Measurements from ENCODE around the gene RBM44.

DNA sequence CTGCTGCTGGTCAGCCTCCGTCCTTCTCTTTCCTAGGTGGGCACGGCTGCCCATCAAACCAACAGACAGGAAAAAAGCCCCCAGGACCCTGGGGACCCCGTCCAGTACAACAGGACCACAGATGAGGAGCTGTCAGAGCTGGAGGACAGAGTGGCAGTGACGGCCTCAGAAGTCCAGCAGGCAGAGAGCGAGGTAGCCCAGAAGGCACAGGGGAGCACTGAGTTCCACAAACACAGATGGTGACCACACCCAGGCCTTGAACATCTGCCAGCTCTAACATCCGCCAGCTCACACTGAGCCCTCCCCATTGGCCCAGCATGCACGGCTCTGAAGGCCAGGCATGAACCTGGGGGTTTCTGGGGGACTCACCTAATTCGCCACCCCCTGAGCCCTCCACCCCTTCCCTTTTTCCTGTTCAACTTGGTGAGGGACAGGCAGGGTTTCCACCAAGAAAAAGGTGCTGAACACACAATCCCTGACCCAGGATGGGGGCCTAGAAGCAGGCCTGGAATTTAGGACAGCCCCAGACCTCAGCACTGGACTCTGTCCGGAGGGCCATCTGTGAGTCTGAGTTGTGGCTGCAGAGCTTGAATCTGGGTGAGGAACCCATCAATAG lies 25.5 kb upstream of the PRLH start:
- PRO-cap, result no peak

GRCh38 chr2:237541739-237542278 lies 24.6 kb upstream of the PRLH start:
- PRO-cap, result no peak

GRCh38 chr2:237600095-237600930 lies 9.8 kb upstream of the RAB17 start:
- PRO-cap, result no peak

- PRO-cap, result no peak
These were observed 13.2 kb upstream of the LRRFIP1 start for GRCh38 chr2:237614293-237614545.

DNA sequence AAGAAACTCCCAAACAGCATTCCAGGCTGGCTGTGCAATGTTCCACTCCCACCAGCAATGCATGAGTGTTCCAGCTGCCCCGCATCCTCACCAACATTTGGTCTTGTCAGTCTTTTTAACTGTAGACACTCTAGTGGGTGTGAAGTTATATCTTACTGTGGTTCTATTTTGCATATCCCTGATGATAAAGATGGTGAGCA lies 8.9 kb upstream of the LRRFIP1 start:
- PRO-cap, result no peak

DNA sequence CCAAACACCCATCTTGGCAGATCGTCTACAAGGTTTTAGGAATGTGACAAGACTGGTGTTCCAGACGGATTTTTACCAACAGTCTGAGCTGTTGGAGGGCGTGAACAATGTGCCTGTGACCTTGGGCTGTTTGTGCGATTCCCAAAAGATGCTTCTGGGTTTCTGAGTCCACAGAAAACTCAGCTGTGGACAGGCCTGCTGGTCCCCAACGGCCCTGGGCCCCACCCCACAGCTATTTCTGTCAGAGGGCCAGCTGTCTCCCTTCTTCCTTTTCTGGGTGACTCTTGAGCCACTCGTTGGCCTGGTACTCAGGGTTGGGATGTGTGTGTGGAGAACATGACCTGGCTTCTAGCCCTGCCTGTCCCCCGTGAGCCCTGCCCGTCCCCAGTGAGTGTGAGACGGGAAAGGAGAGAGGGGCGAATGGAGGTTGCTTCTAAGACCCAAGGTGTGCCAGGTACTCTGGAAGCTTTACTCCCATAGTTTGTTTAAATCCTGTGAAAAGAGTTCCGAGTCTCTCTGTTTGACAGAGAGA lies 5.9 kb downstream of the LRRFIP1 start:
- PRO-cap, result no peak

GRCh38 chr2:237662541-237663190 lies 35.3 kb downstream of the LRRFIP1 start:
- PRO-cap, result no peak

DNA sequence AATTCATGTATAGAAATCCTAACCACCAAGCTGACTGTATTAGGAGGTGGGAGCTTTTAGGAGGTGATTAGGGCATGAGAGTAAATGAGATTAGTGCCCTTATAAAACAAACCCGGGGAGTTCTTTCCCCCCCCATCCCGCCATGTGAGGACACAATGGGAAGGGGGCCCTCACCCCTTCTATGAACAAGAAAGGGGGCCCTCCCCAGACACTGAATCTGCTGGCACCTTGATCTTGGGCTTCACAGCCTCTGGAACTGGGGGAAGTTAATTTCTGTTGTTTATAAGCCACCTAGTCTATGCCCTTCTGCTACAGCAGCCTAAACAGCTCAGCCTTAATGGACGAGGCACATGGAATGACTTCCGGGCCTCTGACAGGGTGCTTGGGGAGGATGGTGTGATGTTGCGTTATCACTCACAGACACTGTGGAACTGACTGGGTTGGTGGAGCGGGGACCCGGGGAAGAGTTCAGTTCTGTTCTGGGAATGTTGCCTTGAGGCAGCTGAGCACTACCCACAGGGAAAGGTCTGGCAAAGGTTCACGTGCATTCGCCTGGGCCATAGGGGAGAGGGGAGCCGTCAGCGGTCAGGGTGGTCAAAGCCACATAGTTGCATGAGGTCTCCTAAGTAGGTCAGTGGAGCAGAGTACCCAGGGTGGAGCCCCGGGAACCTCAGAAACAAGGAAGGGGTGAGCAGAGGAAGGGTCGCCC lies 36.1 kb downstream of the LRRFIP1 start:
- PRO-cap, result no peak

DNA sequence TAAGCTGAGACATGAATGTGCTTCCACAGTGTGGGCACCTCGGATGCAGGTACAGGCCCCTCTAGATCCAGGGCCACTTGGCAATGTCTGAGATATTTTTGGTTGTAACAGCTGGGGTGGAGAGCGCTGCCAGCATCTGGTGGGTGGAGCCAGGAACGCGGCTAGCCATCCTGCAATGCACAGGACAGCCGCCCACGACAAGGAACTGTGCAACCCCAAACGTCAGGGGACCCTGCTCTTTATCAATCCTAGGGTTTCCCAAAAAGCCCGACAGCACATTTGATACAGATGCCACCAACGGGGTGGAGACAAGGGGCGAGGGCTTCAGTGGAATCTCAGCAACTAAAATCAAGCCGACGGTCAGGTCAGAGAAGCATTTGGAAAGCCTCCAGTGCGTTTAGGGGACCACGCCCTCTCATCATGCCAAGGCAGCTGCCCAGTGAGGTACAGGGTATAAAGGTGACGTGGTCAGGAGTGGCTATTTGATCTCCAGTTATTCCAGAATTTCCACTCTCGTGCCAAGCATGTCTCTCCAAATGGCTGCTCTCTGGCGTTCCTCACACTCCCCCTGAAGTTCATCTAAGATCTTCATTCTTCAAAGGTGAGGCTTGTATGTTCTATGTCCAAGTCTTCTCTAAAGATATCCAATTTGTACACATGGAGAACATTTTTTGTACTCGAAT lies 55.6 kb downstream of the LRRFIP1 start:
- PRO-cap, result no peak

DNA sequence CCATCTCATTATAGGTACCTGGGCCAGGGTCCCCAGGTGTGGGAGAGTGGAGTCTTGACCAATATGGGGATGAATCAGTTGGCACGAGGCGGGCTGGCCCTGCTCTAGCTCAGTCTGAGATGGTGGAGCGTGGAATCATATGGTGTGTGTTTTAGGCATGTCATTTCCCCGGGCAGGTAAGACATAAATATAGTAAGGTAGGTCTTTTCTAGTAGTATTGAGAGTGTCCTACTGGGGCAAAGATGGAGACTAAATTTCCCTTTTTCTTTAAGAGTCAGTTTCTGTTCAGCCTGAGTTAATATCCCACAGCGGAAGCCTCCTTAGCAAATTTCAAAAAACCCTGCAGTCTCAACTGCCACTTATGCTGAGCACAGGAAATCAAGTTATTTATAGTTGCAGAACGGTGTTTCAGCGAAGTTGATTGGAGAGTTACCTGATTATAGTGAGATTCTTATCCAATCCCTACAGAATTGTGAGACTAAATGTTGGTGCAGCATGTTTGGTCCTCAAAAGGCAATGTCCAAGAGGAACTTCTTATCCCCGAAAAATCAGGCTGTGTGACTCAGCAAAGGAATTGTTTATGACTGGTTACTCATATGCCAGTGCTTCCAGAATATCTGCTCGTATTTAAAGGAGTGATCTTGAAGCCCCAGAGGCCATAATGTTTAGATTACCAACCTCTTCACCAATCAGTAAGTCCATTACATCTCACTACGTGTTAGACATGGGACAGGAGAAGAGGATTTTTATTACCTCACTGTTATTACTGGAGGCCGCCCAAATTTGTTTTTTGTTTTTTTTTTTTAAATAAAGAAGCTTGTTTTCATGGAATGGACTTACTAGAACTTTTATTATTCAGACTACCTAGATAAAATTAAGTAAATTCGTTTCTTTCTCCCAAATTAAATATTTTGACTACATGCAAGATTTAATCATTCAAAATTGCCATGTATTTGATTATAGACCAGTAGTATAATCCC lies 67.9 kb downstream of the LRRFIP1 start:
- PRO-cap, result no peak

DNA sequence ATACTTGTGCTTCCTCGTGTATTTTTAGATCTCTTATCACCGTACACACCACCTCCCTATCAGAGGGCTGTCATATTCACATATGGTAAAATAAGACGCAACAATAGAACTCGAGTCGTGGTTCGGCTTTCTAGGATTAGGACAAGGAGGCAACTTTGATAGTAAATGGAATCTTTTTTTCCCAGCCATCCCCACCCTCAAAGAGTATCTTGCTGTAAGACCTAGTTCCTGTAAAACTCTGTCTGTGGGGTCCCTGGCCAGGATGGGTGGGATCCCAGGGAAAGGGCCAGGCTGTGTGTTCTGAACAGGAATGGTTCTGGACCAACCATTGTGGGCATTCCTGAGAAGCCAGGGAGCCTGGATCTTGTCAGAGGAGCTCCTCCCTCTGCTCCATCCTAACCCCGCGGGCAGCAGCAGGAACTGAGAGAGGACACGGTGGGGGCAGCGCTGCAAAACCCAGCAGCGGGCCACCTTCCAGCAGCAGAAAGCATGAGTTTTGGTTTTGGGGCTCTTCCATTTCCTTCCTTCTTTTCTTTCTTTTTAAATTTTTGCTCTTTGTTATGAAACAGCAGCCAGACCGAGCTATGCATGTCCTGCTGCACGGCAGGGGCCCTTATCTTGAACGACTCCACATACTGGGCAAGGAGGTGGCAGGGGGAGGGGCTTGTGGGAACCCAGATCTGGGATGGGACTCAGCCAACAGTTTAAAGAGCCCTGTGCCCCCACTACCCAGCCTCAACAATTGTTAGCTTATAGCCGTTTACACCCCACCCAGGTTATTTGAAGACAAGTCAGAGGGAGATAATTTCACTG lies 75.0 kb downstream of the LRRFIP1 start:
- PRO-cap, result no peak

DNA sequence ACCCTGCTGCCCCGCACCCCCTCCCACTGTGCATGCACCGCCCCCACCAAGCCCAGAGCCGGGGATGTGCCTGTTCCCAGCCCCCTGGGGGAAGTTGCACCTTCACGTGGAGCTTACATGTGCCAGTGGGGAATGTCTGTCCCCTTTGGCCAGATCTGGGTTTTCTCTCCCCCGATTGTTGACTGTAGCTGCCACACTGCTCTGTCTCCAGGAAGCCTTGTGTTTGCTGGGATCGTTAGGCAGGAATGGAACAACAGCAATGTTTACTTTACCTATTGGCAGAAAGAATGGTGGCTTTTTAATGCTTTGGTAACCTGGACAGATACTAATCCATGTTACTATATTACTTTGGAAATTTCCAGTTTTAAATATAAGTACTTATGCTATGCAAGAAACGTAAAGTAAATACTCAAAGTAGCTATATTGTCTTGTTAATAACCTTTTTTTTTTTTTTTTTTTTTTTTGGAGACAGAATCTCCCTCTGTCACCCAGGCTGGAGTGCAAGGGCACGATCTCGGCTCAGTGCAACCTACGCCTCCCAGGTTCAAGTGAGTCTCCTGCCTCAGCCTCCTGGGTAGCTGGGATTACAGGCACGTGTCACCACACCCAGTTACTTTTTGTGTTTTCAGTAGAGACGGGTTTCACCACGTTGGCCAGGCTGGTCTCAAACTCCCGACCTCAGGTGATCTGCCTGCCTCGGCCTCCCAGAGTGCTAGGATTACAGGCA lies 64.6 kb upstream of the RBM44 start:
- PRO-cap, result no peak

DNA sequence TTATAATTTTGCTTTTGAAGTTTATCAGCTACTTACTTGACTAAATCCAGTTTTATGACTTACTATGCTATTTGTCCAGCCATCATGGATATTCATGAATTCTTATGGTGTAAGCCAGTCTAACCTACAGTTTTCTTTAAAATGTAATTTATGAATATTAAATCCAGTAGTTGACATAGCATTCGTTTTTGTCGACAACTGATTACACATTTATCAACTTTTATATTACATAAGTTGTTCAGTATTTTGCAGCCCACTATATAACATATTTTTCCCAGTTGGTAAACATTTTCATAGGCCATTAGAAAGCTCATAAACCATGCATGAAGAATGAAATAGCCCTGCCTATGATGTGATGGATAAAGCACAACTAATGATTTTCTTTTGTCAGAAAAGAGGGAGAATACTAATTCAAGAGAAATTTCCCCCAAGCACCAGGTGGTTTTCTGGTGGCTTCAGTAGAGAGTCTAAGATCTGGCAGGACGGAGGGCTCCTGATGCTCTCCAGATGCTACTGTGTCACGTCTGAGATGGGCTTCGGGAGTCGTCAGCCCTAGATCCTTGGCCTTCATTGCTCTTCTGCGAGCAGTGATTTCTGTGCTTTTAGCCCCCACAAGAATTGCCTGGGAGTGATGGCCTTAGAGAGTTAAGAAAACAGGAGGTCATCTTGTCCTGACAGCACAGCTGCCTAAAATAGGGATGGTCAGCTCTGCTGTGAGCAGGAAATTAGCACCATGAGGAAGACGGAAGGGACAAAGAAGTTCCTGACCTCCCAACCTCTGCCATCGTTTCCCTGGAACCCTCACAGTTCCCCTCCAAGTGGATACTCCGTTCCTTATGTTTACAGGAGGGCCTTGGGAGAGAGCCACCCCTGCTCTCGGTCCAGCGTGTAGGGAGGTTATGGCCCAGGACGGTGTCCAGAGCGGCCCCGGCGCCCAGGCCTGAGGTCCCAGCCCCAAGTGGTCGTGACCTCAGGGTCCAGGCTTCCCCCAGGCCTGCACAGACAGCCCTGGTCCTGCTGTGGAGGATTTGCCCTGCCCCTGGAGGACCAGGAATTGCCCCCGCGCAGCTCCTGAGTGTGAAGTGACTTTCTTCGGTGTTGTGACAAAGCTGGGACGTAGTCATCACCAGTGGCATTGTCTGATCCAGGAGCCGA lies 62.1 kb upstream of the RBM44 start:
- PRO-cap, result no peak

DNA sequence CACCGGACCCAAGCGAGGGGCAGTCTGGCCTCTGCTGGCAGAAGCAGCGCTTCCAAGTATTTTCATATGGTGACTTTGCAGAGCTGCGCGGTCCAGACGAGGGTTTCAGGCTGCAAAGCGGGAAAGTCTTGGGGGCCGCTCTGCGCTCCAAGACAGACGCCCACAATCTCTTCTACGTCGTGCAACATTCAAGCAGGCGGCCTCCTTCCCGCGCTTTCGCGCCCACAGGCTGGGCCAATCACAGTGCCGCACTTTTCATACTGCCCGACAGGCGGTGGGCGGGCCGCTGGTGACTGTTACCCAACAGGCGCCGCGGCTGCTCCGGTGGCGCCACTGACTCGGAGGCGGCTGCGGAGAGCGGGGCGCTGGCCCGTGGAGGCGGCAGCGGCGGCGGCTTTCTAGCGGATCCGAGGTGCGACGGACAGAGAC lies at the start of gene RBM44:
TSS of gene RBM44 (plus strand) at position 330 of the 429 bp plus-strand sequence.
- PRO-cap, result no peak

DNA sequence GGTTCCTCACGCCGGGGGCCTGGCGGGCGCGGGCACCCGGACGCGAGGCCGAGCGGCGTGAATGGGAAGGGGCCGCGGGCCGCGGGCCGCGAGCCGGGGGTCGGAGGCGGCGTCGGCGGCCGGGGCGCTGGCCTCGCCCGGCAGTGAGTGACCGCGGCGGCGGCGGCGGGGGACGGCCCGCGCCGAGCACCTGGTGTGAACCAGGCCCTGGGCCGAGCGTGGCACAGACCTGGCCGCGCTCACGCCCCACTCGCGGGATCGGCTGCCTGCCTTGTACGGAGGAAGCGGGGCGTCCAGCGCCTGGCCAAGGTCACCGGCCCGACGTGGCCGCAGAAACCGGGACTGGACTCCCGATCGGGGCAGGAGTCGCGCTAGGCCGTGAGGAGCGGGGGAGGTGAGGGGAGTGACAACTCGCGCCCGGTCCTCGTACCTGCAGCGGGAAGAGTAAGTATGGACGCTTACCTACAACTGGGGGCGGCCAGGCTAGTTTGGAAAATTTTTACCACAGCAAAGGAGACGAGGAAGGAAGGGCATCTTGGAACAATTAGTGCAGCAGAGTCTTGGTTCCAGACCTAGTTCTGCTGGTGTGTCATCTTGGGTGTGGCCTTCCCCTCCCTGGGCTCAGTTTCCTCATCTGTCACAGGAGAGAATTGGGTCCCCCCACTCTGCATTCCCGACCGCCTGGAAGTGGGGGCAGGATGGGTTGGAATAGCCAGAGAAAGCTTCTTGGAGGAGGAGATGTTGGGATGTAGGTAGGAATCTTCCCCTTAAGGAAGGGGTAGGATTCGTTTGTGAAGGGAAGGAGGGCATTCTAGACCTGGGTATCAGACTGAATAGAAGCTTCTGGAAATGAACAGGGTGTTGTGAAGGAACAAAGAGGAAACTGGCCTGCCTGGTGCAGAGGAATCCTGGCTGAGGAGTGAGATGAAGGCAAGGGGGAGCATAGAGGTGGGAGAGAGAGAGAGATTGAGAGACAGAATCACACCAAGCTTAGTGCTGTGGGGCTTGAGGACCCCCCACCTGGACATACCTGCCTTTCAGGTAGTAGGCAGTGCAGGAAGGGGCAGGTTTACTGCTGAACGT lies 775 bp downstream of the UBE2F start:
- PRO-cap, result no peak

DNA sequence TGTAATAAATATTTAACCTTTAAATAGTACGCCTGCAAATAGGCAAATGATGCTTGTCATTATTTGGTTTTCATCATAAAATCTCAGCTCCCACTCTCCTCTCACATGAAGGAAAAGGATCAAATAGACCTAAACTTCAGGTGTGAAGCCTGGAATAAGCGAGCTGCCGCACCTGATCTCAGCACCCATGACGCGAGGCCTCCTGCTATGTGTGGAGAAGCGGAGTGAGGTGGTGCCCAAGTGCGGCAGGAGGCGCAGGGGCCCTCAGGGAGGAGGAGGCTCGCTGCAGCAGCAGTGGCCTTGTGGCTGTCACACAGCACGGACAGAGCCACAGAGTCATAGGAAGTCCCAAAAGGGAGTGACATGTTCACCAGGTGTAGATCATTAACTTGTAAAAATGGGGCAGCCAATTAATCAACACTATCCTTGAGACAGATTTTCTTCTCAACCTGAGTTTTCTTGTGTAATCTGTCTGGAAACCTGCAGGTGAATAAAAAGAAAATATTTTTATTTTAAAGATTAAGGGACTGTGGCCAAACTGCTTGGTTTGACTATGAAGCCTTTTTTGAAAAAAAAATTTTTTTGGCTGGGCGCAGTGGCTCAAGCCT lies 9.1 kb downstream of the SCLY start:
- PRO-cap, result no peak

DNA sequence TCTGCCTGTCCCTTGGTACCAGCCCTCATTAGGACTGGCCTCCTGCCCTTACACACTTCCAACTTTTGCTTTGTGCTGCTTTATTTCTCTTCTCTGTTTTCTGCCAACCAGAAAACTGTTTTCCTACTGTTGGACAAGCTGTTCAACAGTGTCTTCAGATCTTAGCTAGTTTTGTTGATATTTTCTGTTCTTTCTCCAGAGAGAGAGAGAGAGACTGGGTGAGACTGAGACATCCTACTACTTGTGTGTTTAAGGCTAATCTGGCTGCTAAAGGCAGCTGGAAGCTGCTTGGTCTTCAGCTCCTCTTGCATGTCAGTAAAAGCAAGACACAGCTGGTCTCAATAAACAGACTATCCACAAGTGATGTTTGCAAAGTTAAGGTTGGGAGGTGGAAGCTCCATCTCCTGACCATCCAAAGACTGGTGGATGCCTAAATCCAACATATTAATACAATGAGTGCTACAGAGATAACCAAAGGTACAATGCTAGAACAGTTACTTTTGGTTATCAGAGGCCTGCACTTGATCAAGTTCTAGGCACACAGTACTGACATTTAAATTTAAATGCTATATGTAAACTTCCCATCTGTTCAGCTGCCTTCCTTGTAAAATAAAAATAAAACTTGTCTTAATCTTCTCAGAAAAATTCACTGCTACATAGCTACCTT lies 17.8 kb downstream of the ERFE start:
- PRO-cap, result no peak

DNA sequence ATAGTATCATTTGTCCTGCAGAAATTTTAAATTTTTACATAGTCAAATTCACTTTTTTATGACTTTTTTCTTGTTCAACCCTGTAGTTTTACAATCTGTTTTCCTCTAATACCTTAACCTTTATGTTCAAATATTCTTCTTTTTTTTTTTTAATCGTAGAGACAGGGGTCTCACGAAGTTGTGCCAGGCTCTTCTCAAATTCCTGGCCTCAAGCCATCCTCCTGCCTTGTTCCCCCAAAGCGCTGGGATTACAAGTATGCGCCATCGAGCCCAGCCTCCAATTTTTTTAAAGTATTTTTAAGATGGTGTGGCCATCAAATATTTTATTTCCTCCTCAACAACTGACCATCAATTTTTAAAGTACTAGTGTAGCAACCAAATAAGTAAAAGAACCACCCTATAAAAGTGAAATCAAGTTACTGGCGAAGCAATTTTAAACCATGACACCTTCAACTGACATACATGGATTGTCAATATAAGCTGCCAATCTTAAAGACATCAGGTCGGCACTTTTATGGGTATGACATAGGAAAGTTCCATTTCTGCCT lies 3.8 kb downstream of the ILKAP start:
- PRO-cap, result no peak

DNA sequence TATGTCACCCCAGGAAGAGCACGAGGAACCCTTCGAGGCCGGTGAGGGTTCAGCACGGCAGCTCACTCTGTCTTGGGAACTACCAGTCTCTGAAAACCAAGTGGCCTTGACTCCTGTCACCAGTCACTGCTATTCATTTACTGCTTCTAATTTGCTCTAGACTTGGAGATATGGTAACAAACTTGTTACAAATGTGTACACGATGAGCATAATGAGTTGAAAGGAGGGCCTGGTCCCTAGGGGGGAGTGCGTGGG lies 2.2 kb downstream of the PER2 start:
- PRO-cap, result no peak

- PRO-cap, result no peak
These were observed 14.4 kb upstream of the TRAF3IP1 start for GRCh38 chr2:238305769-238306416.